ENCODE measurements around the gene CCDC127.

DNA sequence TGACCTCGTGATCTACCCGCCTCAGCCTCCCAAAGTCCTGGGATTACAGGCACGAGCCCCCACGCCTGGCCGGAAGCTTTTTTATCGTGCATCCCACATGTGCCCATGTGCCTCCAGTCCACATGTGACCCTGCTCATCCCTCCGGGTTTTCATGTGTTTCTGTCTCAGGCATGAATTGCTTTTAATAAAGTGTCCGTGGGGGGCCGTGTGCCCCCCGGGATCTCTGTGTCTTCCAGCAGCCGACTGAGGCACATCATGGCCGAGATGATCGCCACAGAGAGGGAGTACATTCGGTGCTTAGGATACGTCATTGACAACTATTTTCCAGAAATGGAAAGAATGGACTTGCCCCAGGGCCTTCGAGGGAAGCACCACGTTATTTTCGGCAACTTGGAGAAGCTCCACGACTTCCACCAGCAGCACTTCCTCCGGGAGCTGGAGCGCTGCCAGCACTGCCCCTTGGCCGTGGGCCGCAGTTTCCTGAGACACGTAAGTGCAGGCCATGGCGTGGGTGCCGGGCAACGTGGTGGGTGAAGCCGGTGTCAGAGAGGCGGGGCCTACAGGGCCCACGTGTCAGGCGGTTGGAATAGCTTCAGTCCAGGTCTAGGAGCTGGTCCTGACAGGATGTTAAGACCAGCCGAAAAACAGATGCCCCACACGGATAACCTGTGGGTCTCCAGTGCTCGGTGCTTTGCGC is 22.0 kb upstream of the LRRC14B start:
- RRBS, result 73% methylated on average over 5 of the region's 35 CpGs

GRCh38 chr5:170898-171676 is 20.2 kb upstream of the LRRC14B start:
- RRBS, result no CpG with 5 or more reads among the region's 35 CpGs

DNA sequence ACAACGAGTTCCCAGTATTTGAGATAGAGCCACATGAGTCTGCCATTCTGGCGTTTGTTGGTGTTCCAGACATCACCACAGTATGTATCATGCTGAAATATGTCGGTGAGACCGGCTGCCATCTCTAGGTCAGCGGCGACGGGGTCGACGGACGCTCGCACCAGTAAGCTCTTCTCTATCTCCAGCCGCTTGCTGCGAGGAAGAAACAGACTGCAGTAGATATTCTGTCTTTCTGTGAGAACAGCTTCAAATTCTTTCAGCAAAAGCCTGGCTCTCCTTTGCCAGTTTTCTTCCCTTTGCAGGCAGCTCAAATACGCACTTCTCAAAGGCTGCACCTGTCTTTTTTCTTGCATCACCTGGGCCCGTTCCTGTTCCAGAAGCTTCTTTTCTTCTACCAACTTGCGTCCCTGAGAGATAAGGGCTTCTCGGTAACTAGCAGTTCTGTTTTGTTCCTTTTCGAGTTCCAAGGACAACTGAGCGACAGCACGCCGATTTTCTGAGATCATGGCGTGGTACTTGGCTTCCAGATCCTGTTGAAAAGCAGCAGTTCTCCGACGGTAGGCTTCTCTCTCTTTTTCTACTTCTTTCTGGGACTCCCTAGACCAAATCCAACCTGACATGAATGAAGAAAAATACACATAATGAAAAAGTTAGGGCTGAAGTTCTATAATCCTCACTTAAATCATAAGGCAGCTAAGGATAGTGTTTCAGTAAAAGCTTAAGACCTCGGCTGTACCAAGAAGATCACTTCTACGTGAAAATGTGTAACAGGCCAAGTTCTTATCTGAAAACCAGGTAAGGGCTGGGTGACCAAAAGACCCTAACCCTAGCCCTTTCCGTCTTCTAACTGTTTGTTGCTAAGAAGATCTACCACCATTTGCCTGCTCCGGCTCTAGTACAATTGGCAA is 12.4 kb downstream of the CCDC127 start:
- RRBS, result 100% methylated on average over 1 of the region's 28 CpGs

- RRBS, result under 1% methylated on average over 22 of the region's 77 CpGs
Observed at GRCh38 chr5:217373-218459, at the start of gene CCDC127. CCDC127 (minus strand) TSS chr5:218153.

- RRBS, result no CpG with 5 or more reads among the region's 2 CpGs
Observed at GRCh38 chr5:220135-220406, 2.0 kb downstream of the SDHA start.

DNA sequence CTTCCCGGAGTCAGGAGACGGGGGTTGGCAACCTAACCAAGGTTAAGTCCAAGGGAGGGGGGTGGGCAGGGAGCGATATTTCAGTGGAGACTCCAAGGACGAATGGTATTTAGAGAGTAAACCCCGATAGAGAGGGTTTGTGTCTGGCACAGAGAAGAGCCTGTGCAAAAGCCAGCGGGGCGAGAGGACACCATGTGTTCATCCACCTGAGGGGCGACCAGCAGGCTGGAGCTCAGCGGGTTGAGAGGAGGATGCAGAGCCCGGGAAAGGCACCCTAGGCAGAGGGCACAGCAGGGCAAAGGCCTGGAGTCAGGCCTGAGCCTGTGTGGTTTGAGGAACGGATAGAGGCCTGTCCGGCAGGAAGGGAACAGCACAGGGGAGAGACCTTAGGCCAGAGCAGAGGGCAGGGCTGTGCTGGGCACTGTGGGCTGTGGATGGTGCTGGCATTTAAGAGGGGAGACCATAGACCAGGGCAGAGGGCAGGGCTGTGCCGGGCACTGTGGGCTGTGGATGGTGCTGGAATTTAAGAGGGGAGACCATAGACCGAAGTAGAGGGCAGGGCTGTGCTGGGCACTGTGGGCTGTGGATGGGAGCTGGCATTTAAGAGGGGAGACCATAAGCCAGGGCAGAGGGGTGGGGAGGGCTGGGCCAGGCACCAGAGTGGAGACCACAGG is 8.6 kb downstream of the PDCD6 start:
- RRBS, result no CpG with 5 or more reads among the region's 14 CpGs

DNA sequence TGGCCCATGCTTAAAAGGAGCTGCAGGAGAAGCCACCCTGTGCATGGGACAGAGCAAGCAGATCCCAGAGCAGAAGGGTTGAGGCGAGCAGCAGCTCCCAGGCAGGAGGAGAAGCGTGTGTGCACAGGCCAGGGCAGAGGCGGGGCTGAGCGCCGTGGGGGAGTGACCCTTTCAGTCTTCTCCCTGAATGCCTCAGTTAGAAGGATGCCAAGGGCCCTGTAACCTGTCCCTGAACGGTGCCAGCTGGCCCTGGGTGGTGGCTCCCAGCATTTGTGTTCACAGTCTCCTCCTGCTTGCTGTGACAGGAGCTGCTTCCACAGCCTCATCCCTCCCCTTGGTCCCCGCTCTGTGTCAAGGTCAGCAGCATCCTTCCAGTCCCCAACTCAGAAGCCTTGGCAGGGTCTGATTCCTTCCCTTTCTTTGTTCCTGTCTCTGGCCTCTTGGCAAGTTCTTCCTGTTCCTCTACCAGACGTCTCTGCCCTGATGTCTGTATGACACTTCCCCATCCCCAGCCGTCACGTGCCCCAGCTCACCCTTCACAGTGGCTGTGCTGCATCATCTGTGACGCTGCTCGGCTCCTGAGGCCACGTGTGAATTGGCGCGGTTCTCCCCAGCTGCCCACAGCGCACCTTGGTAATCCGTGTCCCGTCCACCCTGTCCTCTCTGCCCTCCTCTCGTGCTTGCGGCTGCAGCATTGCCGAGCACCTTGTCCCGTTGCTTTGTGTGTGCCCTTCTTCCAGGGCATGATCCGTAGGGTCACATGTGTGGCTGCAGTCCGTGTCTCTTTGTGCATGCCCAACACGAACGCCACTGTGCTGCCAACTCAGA is 5.3 kb downstream of the EXOC3 start:
- RRBS, result no CpG with 5 or more reads among the region's 26 CpGs

GRCh38 chr5:538947-539706 is 14.9 kb upstream of the SLC9A3 start:
- RRBS, result no CpG with 5 or more reads among the region's 30 CpGs

DNA sequence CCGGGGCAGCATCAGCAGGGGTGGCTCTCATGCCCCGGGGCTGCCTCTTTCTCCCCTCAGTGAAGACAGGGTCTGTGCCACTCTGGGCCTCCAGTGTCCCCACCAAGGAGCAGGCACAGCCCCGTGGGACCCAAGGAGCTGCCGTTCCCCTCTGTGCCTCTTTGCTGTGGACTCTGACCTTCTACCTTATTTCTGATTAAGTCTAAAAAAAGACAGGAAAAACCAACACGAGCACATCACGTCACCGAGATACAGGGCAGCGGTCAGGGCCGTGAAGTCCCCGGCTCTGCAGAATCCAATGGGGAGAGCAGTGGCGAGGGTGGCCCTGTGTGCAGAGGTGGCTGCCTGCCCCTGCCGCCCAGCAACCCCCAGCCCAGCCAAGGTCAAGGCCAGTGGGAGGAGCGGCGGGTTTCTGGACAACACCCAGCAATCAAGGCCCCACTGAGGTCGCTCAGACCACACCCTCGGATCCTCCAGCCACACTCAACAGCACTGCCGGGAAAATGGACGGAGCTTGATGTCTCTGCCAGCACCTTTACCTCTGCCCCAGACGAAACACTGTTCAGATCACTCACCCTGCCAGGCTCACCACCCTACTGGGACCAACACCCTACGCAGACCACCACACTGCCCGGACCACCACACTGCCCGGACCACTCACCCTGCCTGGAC is 32.7 kb upstream of the SLC9A3 start:
- RRBS, result 83% methylated on average over 1 of the region's 22 CpGs

DNA sequence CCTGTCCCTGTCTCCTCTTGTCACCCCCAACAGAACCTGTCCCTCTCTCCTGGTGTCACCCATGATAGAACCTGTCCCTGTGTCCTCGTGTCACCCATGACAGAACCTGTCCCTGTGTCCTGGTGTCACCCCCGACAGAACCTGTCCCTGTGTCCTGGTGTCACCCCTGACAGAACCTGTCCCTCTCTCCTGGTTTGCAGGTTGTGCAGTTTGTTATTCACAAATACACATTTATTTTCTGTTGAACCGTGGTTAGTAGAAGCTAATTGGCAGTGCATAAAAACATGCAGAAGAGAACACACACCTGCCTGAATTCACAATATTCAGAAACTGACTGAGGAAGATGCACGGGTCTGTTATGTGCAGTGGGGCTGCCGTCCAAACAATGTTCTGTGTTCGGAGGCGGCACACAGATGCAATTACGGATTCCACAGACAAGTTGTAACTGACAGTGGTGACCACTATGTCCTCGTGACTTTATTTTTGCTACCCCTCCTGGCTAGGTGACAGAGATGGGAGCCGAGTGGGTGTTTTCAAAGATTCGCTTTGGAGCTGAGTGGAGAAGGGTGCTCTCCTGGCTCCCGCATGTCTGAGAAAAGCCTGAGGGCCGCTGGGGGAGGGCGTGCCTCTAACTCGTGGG is 31.7 kb downstream of the TPPP start:
- RRBS, result no CpG with 5 or more reads among the region's 15 CpGs

DNA sequence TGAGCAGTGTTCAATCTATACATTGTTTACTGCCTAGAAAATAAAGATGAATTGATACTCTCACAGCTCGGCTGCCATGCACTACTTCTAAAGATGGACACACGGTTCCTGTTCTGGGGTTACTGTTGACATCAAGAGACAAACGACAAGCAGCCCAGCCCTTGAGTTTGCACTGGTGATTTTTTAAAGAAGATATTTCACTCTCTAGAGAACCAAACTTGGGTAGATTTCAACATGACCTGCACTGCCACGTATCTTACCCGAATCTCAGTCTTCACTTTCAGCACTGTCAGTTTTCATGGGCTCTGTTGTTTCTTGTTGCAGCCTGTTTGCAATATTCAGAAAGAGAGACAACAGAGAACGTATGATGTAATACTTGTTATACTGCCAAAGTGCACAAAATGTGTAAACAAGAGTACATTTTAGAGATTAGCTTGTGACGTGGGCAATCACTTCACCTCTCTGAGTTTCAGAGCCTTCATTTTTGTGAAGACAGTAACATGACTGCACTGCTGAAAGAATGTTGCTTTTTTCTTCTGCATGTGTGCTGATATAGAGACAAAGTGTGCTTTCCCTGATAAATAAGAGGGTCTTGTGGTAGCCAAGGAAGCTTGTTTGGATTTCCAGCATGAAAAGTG is 23.5 kb upstream of the TPPP start:
- RRBS, result no CpG with 5 or more reads among the region's 7 CpGs

DNA sequence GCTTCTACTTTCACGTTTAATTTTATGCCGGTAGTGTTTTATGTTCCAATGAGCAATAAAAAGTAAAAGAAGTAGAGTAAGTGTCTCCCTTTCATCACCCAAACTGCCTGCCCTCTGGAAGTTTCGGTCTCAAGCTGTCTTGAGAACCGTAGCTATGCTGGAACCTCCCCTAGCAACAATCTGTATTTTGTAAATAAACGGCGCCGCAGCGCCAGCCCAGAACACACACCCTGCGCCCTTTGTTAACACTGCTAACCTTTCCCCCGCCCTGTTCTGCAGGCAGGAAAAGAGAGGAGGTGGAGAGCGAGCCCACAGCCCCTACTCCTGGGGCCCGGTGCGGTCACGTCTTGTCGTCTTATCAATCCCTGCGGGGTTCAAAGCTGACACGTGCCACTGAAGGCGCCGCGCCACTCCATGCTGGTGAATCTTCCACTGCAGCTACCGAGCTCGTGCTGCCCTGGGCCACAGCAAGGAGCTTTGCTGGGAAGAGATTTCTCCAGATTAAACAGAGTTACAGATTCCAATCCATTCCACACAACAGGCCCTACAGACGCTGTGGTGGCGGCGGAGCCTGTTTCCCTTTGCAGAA is 25.4 kb downstream of the ZDHHC11B start:
- RRBS, result no CpG with 5 or more reads among the region's 25 CpGs

DNA sequence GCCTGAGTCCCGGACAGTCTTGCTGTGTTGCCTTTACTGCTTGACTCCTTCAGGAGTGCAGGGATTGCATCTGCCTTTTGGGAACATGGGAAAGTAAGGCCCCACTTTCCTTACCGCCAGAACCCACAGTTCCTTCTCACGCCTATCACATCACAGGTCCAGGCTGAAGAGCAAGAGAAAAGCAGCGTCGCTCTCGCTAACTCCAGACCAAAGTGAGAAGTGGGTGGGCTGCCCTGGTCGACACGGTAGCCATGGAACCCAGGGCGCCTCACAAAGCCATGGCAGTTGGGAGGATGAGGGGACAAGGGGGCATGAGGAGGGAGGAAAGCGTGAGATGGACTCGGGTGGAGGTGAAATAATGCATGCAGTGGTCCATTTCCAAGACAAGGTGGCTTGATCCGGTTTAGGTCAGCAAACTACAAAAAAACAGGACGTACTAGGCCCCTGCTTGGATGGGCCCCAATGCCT is 8.0 kb upstream of the ZDHHC11 start:
- RRBS, result no CpG with 5 or more reads among the region's 13 CpGs

- RRBS, result 3% methylated on average over 3 of the region's 19 CpGs
Observed at GRCh38 chr5:980074-980628, 28.5 kb upstream of the NKD2 start.

- RRBS, result no CpG with 5 or more reads among the region's 5 CpGs
Observed at GRCh38 chr5:991579-991921, 17.1 kb upstream of the NKD2 start.

- RRBS, result 5% methylated on average over 32 of the region's 102 CpGs
Observed at GRCh38 chr5:1004477-1005374, 3.9 kb upstream of the NKD2 start.

- RRBS, result no CpG with 5 or more reads among the region's 15 CpGs
Observed at GRCh38 chr5:1045030-1045899, 36.7 kb downstream of the NKD2 start.

- RRBS, result 48% methylated on average over 9 of the region's 45 CpGs
Observed at GRCh38 chr5:1051268-1052373, 43.0 kb downstream of the NKD2 start.

DNA sequence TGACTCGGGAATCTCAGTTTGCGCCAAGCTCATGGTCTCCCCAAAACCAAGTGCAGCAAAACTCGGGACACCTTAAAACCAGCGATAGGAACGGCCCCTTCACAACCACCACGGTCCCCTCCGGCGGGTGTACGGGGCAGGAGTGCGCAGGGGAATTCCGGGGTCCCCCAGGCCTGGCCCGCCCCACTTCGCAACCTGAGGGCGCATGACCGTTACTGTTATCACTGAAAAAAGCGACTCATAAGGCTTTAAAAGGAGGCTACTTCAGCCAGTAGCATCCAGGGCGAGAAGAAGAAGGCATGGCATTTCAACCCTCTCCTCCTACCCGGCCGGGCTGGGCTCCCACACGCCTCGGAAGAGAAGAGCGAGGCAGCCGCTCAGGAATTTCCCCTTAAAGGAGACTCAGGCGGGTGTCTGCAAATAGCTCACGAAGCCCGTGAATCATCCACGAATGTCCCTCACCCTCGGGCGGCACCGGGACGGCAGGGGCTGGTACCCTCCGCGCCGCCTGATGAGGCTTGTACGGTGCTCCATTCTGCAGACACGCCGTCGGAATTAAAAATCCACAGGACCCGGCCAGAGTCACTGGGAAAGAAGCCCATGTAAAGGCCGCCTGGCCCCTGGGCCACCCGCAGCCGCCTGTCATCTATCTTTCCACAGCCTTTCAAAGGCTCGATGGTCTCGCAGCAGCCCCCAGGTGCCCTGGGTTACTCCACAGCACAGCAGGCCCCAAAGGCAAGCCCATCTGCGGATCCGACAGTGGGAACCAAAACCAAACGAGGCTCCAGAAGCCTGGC is 11.9 kb downstream of the SLC12A7 start:
- RRBS, result 77% methylated on average over 13 of the region's 47 CpGs

GRCh38 chr5:1131015-1131657 is 19.3 kb upstream of the SLC12A7 start:
- RRBS, result 56% methylated on average over 14 of the region's 22 CpGs

Data from AG10803 (cell line).